SJSA1 (cell line): ENCODE measurements around a stretch of chr15.

GRCh38 chr15:60932413-60933017 lies 296.6 kb downstream of the RORA start:
- RAMPAGE, long total RNA, result no peak

- RAMPAGE, long total RNA, result no peak
Observed at GRCh38 chr15:61011135-61011619, 217.9 kb downstream of the RORA start.

- RAMPAGE, long total RNA, result no peak
Observed at GRCh38 chr15:61077824-61078049, 151.4 kb downstream of the RORA start.

DNA sequence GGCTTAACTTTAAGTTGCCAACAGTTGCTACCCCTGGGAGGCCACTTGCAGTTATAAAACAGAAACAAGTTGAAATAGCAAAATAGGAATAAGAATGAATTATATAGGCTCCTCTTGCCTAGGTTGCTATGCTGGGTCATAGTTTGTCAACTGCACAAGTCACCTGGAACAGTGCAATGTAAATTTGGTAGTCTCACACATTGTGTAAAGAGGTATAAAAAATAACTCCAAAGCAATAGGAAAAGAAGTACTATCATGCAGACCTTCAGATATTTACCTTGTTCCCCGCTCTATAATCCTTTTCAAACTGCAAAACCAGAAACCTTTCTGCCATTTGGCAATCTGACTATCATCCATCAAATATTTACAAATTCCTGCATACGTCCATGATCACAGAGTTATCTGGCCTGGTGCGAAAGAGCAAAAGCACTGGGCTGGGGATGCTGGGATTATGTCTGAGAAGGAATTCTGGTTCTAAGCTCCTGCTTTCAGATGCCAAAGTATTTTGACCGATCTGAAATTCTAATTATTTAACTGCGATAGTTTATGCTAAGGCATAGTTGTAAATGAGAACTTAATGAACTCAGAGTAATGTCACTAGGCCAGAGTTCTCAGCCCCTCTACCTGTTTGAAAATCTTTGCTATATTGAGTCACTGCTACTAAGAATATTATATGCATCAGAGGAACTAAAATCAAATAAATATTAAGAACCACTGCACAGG lies 143.1 kb downstream of the RORA start:
- RAMPAGE, long total RNA, result no peak

GRCh38 chr15:61501755-61502343 lies 272.7 kb upstream of the RORA start:
- RAMPAGE, long total RNA, result no peak

DNA sequence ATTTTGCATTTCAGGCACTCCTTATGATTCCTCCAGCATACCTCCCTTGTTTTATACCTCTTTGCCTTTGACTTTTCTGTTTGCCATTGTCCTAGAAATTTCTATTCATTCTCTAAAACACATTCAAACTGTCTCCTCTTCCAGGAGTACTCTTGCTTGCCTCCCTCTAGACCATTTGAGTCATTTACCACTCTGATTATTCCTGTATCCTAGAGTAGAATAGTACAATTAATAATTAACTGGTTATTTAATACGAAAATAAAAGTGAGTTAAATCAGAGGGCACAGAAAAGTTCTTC lies 290.1 kb upstream of the RORA start:
- RAMPAGE, long total RNA, result no peak

DNA sequence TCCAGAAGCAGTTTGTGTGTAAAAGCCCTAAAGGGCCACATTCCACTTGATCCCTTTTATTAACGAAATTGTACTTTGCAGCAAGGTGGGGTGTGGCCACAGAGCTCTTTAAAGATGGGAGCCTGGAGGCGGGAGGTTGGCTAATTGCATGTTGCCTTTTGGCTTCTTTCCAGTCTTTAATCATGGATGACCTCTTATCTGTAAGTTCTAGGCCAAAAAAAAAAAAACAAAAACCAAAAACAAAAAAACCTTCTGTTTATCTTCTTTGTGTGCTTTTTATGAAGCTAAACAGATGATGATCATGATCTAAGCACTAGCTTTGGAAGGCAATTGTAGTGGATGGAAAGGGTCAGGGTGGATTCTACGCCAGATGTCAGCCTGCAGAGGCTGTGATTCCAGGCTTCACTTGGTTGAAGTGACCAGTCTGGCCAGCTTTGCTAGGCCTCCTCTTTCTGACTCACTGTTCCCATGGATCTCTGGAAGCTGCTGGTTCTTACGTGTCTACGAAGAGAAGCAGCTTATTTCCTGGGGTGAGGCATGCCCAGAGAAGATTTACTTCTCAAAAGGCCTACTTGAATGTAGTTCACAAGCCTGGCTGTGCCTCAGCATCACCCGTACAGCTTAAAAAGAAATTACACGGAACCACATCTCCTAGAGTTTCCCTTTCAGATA lies 105.5 kb downstream of the TLN2 start:
- RAMPAGE, long total RNA, result no peak

DNA sequence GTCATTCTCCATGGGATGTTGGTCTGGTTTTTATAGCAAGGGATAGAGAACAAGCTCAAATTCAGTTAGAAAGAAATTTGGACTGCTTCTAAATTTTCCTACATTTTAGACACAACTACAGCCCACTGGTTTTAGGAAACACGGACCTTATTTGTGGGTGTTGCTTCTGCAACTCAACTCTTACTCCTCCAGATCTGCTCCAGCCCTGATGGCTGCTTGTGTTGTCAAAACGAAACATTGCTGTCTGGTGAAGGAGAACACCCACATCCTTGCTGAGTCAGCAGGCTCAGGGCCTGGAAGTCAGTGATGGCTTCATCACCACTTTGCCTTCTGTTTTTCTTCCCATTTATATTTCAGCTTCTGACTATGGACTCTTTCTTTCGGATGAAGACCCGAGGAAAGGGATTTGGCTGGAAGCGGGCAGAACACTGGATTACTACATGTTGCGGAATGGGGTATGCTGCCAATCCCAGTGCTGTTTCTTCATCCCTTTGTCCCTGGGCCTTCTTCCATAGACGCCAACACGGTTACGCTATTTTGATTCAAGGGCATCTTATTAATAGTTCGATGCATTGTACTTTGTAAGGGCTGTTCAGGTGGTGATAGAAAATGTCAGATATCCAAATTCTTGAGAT lies 259.5 kb downstream of the TLN2 start:
- RAMPAGE, long total RNA, result no peak

DNA sequence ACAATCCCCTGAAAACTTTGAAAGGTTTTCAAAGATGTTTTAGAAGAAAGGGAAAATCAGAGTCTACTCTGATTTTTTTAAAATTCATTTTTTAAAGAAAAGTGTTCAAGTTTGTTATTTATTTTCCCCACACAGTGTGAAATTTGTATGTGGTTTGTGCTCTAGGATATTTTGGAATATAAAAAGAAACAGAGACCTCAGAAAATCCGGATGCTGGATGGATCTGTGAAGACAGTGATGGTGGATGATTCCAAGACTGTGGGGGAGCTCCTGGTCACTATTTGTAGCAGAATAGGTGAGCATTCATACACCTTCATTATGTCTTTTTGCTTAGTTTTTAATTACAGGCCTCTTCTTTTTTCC lies 261.5 kb downstream of the TLN2 start:
- RAMPAGE, long total RNA, result no peak

GRCh38 chr15:62835282-62835724 lies 207.2 kb upstream of the TPM1 start:
- RAMPAGE, long total RNA, result no peak

- RAMPAGE, long total RNA, result no peak
Observed at GRCh38 chr15:62857367-62858083, 185.0 kb upstream of the TPM1 start.

- RAMPAGE, long total RNA, result no peak
Observed at GRCh38 chr15:63048740-63049668, 6.5 kb downstream of the TPM1 start.

GRCh38 chr15:63051144-63051806 lies 8.7 kb downstream of the TPM1 start:
- RAMPAGE, long total RNA, result no peak

DNA sequence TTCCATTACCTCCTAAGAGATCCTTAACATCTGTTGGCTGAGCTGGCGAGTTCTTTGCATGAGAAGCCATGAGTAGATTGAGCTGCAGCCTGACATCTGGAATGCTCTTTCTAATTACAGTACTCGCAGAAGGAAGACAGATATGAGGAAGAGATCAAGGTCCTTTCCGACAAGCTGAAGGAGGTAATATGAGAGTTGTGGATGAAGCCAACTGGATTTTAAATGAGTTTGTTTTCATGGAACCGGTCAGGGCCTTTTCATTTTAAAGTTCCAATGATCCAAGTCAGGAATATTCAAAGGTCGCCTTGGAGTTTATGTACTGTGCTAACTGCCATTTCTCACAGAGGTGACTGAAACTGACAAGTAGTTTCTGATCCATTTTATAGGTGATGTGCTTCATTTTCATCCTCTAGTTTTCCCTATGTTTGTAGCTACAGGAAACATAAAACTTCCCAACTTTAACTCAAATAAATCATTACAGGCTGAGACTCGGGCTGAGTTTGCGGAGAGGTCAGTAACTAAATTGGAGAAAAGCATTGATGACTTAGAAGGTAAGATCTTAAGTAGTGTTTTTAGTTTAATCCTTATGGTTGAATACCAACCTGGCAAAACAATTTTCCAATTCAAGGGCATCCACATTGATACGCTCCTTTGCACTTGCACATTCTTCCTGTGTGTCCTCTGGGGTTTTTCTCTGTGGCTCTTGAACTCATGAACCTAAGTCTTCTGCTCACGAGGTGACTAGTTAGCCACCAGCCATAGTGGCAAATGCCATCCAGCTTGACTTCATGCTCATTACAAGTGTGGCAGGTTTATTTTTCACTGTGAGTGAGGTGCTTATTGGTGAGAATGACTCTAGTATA lies 19.8 kb downstream of the TPM1 start:
- RAMPAGE, long total RNA, result no peak

GRCh38 chr15:63121940-63122879 lies 549 bp downstream of the LACTB start:
- RAMPAGE, long total RNA, result no peak

- RAMPAGE, long total RNA, result no peak
Observed at GRCh38 chr15:63157920-63158429, 698 bp upstream of the RPS27L start.

- RAMPAGE, long total RNA, result no peak
Observed at GRCh38 chr15:63190746-63191234, 1.4 kb downstream of the RAB8B start.

DNA sequence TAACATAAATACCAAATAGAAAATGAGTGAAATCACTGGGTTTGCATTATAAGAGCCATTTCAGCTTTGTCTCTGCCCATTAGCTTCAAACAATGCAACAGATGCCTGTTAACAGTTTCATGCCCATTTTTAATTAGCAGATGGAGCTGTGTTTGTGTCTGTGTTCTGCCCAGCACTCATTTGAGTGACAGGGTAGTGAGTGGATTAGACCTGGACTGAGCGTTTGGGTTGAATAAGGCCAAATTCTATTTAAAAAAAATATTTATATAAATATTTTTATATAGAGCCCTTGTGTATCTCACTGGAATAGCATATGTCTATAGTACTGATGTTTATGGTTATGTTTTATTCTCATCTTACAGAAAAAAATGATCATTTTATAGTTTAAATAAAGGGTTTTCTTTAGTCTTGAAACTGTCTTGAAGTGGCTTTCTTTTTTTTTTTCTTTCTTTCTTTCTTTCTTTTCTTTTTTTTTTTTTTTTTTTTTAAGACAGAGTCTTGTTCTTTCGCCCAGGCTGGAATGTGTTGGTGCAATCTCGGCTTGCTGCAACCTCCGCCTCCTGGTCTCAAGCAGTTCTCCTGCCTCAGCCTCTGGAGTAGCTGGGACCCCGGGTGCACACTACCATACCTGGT lies 7.6 kb downstream of the RAB8B start:
- RAMPAGE, long total RNA, result no peak

DNA sequence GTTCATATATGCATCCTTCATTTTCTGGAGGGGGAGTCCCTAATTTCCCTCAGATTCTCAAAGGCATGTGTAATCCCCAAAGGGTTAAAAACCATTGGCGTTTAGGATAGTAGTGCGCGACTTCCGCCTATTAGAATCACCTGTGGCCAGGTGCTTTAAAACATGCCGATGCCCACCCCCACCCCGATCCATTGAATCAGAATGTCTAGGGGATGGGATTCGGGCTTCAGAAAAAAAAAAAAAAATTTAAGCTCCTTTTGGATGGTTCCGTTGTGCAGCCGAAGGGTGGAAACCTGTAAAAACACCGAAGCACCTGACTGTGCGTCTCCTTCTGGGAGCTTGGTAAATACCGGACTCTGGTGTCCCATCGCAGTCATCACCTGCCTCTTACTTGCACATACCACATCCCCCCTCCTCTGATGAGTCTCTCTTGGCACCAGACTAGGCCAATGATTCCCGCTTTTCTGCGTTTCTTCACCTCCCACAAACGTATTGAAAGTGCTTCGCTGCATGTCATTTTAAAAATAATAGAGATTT lies 676 bp downstream of the APH1B start:
- RAMPAGE, long total RNA, result no peak

- RAMPAGE, long total RNA, result no peak
Observed at GRCh38 chr15:63348216-63348944, 33.3 kb downstream of the CA12 start.